Omental fat pad (tissue), 4 donors: ENCODE measurements around the genes EIF3D, TEX33, KCTD17 and TMPRSS6.

DNA sequence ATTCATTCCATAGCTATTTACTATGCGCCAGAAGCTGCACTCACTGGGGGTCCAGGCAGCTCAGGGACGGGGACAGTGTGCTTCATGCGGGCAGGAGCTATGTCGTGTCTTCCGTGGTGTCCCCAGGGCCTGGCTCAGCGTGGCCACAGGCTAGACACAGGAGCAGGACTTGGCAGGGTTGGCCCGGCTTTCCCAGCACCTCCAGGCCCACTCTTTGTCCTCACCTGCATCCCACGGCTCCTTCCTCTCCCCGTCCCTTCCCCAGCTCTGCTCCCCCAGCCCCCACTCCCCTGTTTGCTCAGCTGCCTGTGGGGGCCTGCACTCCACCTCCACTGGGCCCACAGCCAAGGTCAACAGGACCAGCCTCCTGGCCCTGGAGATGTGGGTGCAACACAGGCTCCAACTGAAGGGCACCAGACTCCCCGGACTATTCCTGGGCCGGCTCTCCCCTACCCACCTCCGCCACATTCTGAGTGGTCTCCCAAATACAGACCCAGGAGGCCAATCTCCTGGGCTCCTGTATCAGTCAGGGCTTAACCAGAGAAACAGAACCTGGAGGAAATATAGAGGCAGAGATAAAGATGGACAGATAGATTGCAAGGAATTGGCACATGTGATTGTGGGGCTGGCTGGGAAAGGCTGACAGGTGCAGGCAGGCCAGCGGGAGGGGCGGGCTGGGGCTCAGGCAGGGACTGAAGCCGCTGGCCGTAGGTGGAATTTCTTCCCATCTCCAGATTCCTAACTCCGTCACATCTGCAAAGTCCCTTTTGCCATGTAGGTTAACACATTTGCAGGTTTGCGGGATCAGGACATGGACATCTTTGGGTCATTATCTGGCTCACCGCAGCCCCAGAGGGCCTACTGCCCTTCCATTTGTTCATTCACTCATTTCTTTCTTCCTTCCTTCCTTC is 45.6 kb upstream of the MYH9 start:
- PRO-cap = no peak
- RAMPAGE, long total RNA, 4 experiments = no peak in any of the 4 experiments

DNA sequence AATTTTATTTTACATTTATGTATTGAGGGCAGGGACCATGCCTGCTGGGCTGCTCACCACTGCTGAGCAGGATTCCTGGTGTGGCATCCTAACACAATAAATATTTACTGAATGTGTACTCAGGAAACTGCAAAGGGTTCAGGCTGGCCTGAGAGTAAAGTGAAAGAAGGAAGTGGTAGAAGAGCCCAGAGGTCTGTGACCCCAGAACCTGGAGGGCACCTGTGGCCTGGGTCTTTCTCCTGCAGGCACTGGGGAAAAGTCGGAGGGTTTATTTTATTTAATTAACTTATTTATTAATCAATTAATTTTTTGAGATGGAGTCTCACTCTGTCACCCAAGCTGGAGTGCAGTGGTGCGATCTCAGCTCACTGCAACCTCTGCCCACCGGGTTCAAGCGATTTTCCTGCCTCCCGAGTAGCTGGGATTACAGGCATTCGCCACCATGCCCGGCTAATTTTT is 28.2 kb downstream of the TXN2 start:
- PRO-cap = no peak
- RAMPAGE, long total RNA, 4 experiments = no peak in any of the 4 experiments

GRCh38 chr22:36455959-36456303 is 25.5 kb downstream of the TXN2 start:
- PRO-cap = no peak
- RAMPAGE, long total RNA, 4 experiments = no peak in any of the 4 experiments

GRCh38 chr22:36464755-36465658 is 16.4 kb downstream of the TXN2 start:
- PRO-cap = no peak
- RAMPAGE, long total RNA, 4 experiments = no peak in any of the 4 experiments

DNA sequence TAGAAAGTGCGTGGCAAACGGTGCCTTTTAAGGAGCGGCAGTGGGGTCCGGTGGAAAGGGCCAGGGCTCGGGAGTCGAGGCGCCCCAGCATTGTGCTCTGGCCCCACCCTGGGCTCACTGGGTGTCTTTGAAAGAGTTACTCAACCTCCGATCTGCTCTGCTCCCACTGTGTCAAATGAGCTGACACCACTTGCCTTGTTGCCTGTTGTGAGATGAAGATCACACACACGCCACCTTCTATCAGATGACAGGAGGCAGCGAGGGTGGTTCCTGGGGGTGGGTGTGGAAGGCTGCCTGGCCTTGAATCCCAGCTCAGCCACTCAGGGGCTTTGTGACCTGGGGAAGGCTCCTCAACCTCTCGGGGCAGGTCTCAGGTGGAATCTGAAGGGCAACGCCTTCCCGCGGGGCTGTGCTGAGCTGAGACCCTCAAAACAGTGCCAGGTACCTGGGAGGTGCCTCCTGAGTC is 15.7 kb downstream of the TXN2 start:
- PRO-cap = no peak
- RAMPAGE, long total RNA, 4 experiments = no peak in any of the 4 experiments

GRCh38 chr22:36468011-36468442 is 13.4 kb downstream of the TXN2 start:
- PRO-cap = no peak
- RAMPAGE, long total RNA, 4 experiments = no peak in any of the 4 experiments

DNA sequence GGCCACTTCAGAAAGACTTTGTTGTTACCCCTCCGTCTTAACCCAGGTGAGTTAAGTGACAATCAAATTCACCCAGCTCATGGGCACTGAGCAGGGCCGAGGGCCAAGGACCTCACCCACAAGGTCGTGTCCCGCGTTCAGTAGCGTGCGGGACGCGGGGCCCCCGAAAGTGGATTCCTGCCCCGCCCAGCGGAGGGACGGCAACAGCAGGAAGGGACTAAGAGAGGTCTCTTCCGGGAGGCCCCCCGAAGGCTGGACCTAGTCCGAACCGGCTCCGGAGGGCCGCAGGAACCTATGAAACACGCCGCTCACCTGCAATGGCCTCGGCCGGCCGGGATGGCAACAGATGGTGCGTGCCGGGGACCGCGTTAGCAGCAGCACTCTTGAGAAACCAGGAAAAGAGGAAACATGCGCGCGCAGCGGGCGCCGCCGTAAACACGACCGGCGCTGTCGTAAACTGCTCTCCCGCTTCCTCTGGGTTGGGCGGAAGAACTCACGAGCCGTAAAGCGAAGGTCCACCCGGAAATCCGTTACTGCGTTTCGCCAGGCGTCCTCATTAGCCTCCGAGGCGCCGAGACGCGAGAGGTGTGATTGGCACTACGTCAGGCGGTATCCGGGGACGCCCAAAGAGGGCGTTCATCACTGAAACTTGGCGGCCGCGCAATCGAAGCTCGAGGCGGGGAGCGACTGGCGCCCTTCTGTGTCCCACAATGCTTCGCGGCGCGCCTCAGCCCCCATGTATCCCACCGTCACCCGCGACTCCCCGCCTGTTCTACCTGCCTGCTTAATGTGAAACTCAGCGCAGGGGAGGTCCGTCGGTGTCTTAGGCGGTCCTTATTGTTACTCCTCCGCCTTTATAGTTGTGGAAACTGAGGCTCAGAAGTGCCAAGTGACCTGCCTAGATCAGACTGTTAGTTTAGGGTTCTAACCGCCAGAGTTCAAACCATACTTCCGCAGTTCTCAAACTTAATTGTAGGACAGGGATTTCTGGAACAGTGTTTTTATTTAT is at the start of gene EIF3D:
EIF3D (minus strand) TSS at position 403 of the 1,009 bp plus-strand sequence.
- PRO-cap = no peak
- RAMPAGE, long total RNA, 4 experiments = start-site peak on the minus strand in 4 of 4 experiments, centred at positions 375 to 386 of the sequence, 37 to 1,387 reads per replicate

DNA sequence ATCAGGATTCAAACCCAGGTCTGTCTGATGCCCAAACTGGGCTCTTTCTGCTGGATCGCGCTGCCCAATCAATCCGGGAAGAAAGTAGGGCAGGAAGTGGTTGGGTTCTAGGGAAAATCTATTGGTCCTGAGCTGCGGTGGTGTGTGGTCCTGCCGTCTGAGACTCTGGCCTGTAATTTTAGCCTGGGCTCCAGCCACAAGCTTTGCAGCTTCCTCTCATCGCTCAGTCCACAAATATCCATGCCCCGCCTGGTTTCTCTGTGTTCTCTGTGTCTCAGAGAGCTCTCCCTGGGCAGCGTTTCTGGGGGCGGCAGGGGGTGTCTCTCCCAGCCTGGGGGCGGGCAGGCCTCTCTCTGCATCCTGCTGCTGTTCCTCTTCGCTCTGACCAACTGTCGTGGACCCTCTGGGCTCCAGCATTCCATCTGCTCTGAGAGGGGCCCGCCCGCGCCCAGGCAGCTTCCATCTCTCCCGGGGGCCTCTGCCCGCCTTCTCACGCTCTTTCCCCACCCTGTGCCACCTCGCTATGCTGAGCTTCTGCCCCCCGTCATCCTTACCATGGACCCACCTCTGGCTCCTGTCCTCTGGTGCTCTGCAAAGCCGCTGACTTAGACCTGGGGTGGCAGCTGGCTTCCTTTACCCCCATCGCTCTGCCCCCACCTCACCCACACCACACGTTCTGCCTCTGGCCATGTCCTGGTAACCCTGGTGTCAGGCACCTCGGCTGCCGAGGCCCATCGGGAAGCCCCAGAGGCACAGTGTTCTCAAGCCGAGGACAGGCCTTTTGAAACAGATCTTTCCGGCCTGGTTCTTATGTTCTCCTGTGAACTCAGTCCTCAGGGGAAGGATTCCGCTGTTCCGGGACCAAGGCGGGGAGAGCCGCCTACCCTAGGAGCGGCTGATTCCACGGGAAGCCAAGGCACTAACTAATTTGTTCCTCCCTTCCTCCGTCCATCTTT is 18.4 kb downstream of the CACNG2 start:
- PRO-cap = no peak
- RAMPAGE, long total RNA, 4 experiments = no peak in any of the 4 experiments

DNA sequence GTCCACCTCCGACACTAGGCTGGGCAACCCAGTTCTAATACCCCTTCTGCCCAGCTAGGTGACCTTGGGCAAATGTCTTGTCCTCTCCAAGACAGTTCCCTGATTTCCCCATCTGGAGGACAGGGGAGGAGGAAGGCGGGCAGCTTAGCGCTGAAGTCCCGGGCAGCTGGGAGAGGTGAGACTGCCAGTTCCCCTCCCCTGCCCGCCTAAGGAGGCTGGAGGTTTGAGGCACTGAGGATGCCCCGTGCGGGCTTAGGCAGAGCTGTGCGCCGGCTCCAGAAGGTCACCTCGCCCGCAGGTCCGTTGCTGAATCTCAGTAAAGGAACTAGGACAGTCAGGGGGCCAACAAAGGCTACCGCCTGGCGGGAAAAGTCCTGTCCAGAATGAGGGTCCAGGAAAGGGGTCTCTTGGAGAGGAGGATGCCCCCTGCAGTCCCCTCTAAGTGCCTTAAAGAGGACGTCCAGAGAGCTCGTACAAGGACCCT is 650 bp downstream of the PVALB start:
- PRO-cap = no peak
- RAMPAGE, long total RNA, 4 experiments = no peak in any of the 4 experiments

GRCh38 chr22:36977764-36978447 is 29.7 kb downstream of the TEX33 start:
- PRO-cap = no peak
- RAMPAGE, long total RNA, 4 experiments = no peak in any of the 4 experiments

DNA sequence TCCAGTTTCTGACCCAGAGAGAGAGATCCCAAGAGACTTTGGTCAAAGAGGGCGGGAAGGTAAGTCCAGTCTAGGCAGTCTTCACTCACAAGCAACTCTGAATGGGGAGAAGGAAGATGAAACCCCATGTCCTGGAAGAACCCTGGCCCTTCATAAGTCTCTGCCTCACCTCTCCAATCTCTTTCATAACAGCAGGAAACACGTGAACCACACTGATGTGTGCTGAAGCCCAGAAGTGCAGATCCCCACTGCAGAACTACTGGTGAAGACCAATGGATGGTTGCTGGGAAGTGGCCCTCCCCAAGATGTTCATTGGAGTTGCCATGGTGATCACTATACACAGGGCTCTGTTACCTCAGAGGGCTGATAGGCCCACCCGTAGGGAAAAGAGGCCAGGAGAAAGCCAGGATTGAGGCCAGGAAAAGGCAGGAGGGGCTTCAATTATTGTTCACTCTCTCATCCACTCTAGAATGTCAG is at the start of gene TEX33:
TEX33 (minus strand) TSS at position 292 of the 477 bp plus-strand sequence.
- PRO-cap = no peak
- RAMPAGE, long total RNA, 4 experiments = no peak in any of the 4 experiments

GRCh38 chr22:37021043-37021538 is 1.5 kb downstream of the MPST start:
- PRO-cap = no peak
- RAMPAGE, long total RNA, 4 experiments = no peak in any of the 4 experiments

DNA sequence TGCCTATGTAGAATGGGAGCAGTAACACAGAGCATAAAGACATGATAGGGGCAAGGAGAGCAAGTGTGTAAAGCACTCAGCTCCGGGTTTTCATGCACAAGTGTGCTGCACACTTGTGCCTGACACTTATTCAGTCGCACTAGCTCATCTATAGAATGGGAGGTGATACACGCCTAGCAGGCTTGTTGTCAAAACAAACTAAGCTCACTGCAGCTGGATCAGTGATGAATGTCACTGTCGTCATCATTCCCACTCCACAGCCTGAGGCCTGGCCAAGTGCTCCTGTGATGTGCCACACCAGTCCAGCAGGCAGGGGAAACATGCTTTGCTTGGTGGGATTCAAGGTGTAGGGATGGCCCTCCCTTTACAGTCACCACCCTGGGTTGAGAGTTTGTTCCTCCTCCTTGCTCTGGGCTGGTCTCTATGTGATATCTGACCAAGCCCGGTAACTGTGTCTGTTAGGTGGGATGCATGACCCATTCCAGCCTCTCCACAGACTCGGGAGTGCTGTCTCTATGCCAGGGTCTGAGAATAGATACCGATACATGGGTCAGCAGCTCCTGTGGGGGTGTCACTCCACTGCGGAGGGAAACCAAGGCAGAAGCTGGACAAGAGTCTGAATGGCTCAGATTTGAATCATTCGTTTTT is 6.9 kb downstream of the MPST start:
- PRO-cap = no peak
- RAMPAGE, long total RNA, 4 experiments = no peak in any of the 4 experiments

GRCh38 chr22:37051097-37052357 is at the start of gene KCTD17:
TSS of gene KCTD17 (plus strand) at chr22:37051742.
- PRO-cap = unidirectional peak, plus-strand start at chr22:37051744
- RAMPAGE, long total RNA, 4 experiments = no peak in any of the 4 experiments

DNA sequence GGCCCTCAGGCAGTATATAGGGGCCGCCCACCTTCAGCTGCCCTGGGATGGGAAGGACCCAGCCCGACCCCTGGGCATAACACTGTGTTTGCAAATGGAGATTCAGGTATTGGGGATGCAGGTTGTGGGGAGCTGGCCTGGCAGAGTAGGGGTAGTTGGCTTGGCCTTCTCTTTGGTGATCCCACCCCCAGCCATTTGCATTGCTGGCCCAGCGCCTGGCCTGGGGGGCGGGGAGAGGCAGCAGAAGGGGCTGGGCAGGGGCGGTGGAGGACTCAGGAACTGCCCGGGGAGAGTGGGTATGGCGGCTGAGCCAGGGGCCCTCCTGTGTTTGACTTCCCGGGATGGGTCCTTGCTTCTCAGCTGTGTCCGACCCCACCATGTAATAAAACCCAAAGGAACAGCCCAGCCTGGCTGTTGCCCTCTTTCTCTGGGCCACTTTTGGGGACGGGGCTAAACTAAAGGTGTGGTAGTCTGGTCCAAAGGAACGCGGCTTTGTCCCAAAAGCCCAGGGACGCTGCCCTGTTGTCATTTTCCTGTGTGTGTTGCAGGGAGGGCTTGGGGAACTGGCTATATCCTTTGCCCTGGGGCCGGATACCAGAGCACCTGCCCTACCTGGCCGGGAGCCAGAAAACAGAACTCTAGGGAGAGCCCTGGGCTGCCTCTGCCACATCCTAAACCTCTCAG is 11.6 kb downstream of the KCTD17 start:
- PRO-cap = no peak
- RAMPAGE, long total RNA, 4 experiments = no peak in any of the 4 experiments

GRCh38 chr22:37109274-37110068 is at the start of gene TMPRSS6:
TSS of gene TMPRSS6 (minus strand) at chr22:37109713.
- PRO-cap = no peak
- RAMPAGE, long total RNA, 4 experiments = no peak in any of the 4 experiments

GRCh38 chr22:37126605-37126878 is 17.0 kb upstream of the TMPRSS6 start:
- PRO-cap = no peak
- RAMPAGE, long total RNA, 4 experiments = no peak in any of the 4 experiments

- PRO-cap = no peak
- RAMPAGE, long total RNA, 4 experiments = no peak in any of the 4 experiments
Measured at GRCh38 chr22:37170588-37170899, 17.5 kb downstream of the C1QTNF6 start.

DNA sequence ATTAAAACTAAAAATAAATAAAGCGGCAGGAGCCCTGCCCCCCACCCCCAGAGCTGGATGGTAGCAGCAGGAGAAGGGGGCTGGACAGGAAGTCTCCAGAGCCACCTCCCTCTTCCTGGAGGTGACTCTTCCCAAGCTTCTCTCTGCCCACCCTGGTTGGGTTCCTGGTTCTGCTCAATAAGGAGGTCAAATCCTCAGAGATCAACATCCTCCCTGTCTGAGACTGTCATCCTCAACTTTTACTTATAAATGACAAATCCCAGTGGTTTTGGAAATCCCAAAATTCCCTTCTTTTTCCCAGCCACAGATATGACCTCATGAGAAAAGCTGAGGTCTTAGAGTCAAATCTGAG is 1.0 kb downstream of the C1QTNF6 start:
- PRO-cap = no peak
- RAMPAGE, long total RNA, 4 experiments = no peak in any of the 4 experiments

GRCh38 chr22:37188836-37189519 is 931 bp upstream of the C1QTNF6 start:
- PRO-cap = no peak
- RAMPAGE, long total RNA, 4 experiments = no peak in any of the 4 experiments